Mesenteric fat pad (tissue), 1 donor: ENCODE data around the genes ABL1, LAMC3 and NUP214.

- PRO-cap, result no peak
Measured at GRCh38 chr9:130128217-130128622, 44.0 kb upstream of the NCS1 start.

DNA sequence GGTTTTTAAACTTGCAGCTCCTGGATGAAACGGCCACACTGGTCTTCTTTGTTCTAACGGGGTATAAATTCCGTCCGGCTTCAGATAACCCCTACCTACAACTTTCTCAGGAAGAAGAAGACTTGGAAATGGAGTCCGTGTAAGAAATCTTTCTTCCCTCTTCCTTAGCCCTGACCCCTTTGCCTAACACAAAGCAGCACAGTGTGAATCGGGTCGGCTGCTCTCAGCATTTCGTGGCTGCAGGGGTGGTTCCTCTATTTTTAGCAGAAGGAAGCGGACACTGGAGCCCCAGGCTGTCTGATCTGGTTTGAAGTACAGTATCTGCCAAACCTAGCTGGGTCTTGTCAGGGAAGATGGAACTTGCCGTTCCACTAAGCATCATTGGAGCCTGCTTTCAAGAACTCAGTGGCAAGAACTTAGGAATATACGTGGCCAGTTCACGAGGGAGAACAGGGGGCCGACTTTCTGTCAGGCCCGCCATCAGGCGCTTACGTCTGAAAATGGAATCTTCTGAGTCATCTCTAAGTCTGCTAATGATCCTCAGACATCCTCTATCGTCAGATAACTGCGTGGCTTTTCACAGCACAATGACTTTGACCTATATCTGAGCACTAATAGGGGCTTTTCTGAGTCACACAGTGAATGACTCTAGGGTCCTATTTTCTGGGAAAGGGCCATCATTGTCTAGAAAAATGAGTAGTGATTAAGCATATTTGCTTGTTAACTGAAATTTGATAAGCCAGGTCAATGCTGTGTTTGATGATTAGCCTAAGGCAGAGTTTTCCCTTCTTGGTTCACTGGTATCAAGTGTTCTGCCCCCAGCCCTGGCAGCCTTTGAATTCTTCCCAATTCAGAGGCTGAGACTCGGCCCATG lies 43.3 kb upstream of the NCS1 start:
- PRO-cap, result no peak

GRCh38 chr9:130138178-130139281 lies 33.7 kb upstream of the NCS1 start:
- PRO-cap, result no peak

- PRO-cap, result no peak
Measured at GRCh38 chr9:130199945-130200687, 27.9 kb downstream of the NCS1 start.

DNA sequence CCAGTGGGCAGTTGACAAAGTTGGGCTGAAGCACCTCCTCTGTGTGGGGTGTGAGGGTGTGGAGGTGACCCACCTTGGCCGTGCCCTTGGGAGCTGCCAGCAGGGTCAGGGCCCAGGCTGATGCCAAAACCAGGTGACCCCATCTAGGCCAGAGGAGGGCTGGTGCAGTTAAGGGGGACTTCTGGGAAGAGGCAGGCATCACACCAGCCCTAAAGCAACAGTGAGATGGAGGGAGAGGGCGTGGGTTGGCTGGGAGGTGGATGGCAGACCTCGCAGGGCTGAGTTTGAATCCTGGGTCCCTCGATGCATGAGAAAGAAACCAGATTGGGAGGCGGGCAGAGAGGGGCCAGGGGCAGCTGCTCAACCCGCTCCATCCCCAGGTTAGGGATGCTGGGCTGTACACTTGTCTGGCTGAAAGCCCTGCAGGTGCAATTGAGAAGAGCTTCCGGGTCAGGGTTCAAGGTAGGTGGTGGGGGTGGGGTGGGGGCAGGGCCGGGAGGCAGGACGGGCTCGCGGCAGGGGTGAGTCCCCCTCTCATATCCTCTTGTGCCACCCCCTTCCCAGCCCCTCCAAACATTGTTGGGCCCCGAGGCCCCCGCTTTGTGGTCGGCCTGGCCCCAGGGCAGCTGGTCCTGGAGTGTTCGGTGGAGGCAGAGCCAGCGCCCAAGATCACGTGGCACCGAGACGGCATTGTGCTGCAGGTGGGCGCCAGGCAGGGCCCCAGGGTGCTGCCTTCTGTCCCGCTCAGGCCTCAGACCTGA lies 49.9 kb upstream of the ASS1 start:
- PRO-cap, result no peak

- PRO-cap, result no peak
Measured at GRCh38 chr9:130432310-130432851, 12.4 kb upstream of the ASS1 start.

DNA sequence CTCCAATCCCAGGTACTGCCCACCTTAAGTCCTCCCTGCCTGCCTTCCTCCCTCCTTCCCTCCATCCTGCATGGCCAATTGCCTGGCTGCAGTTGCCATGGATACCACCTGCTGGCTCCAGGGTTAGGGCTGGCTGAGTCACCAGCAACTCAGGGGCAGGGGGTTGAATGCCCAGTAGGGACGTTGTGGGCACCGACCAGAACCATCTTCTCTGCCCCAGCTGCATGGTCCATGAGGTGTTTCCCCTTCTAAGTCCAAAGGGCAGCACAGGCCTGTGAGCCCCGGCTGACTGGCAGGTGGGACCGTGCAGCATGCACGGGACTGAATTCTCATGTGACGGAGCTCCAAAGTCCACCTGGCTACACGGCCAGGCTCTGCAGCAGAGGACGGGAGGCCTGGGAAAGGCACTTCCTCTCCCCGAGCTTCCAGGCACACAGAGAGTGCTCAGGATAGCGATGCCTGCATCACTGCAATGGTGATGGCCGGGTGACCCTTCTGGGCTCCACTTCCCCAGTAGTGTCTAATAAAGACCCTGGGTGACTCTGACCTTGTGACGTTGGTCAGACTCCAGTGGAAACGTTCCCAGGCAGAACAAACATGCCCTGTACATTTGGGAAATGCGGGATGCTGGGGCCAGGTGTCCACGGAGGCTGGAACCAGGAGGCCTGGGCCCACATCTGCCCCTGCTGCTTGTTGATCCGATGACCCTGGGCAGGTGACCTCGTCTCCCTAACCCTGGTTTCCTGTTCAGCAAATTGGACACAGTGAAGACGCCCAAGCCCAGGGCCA lies 5.8 kb downstream of the ASS1 start:
- PRO-cap, result no peak

- PRO-cap, result no peak
Measured at GRCh38 chr9:130466780-130467163, 22.0 kb downstream of the ASS1 start.

DNA sequence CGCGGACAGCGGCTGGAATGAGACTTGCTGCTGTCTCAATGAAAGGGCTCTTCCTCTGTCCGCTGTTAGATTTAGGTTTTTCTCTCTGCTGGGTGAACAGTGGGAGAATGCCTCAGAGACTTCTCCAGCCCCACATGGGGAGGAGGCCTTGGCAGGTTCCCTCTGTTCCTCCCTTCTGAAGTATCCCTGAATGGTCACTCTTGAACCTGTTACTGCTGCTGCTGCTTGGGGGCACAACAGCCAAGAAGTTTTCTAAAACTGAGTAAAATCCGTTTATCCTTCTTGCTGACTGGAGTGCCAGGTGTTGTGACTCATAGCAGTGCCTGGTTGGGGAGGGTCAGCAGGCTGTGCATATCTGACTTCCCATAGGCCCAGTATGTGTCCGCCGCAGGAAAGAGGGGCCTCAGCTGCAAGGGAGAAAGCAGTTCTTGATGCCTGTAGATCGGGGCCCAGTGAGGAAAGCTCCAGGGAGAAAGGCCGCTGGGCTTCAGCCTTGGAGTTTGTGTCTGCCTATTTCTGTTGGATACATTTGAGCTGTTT lies 38.7 kb upstream of the PRDM12 start:
- PRO-cap, result no peak

DNA sequence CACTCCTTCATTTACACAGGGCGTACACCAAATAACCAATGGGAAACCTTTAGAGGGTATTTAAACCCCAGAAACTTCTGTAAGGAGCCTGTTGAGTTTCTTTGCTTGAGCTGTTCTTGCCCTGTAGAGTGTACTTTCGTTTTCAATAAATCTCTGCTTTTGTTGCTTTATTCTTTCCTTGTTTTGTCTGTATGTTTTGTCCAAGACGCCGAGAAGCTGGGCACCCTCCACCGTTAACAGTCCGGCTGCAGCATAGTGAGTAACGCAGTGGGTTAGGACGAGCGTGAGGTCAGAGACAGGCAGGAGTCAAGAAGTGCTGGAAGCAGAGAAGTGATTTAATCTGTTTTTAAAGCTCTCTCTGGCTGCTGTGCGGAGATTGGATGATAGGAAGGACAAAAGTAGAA lies 3.4 kb upstream of the EXOSC2 start:
- PRO-cap, result no peak

DNA sequence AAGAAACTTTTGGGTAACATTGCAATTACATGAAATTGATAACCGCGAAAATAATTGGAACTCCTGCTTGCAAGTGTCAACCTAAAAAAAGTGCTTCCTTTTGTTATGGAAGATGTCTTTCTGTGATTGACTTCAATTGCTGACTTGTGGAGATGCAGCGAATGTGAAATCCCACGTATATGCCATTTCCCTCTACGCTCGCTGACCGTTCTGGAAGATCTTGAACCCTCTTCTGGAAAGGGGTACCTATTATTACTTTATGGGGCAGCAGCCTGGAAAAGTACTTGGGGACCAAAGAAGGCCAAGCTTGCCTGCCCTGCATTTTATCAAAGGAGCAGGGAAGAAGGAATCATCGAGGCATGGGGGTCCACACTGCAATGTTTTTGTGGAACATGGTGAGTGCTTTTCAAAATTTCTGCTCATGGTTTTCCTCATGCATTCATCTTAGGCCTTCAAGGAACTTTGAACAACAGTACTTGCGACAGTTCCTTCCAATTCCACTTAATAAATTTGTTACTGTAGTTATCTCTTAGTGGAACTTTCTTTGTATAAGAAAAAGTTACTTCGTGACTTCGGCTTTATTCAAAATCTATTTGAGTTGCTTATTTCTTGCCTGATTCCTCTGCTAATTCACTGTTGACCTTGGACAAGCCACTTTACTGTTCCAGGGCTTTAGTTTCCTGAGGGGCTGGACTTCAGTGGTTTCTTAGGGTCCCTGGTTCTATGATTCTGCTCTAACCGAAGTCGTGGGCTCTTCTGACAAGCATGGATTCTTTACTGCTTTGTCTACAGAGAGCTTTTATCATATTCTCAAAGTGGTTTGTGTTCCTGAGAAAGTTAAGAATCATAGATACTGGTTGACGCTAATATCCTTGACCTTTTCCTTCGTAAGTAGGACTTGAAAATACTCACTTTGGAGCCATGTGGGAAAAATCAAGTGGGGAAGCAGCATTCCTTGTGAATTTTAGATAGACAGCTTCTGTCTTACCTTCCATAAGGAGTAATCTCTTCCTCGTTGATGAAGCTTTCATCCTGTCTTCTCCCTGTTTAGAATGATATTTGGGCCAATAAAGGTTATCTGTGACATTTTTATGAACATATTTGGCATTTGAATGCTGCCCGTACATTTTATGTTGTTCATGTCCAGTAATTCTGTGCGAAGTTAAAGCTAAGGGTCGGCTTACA lies 20.9 kb downstream of the EXOSC2 start:
- PRO-cap, result no peak

DNA sequence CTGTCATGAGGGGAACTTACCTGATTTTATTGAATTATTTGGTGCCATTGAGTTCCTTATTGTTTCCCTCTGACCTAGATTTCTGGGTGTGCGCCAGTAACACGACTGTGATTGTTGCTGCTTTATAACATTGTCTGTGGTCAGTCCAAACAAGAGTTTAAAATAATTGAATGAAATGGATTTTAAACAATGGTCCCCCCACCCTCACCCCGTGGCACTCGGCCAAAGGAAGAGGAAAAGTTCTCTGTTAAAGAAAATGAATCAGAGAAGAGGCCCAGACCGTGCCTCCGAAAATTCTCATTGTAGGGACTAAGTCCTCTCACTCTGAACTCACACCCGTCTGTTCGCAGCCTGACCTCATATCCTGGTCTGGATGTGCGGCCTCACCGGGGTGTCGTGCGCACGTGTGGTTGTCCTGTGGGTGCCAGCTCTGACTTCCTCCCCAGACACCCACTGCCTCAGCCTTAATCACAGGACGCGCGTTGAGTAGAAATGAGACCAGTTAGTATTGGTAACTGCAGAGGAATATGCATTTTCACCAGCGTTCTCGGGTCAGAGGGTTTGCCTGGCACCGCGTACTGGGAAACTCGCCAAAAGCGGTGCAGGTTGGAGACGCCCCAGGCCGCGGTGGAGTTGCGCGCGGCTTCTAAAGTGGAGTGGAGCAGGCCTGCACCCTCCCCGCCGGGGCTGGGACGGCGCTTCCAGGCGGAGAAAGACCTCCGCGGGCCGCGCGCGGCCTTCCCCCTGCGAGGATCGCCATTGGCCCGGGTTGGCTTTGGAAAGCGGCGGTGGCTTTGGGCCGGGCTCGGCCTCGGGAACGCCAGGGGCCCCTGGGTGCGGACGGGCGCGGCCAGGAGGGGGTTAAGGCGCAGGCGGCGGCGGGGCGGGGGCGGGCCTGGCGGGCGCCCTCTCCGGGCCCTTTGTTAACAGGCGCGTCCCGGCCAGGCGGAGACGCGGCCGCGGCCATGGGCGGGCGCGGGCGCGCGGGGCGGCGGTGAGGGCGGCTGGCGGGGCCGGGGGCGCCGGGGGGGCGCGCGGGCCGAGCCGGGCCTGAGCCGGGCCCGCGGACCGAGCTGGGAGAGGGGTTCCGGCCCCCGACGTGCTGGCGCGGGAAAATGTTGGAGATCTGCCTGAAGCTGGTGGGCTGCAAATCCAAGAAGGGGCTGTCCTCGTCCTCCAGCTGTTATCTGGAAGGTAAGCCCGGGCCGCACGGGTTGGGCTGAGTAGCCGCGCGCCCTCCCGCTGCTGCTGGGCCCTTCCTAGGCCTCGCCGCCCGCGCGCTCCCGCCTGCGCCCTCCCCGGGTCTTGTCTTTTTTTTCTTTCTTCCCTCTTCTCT lies at the start of gene ABL1:
ABL1 (plus strand) TSS at position 923 of the 1,336 bp plus-strand sequence.
- PRO-cap, result unidirectional peak, plus-strand start at position 951 of the sequence; unidirectional peak, plus-strand start at position 1,042 of the sequence

DNA sequence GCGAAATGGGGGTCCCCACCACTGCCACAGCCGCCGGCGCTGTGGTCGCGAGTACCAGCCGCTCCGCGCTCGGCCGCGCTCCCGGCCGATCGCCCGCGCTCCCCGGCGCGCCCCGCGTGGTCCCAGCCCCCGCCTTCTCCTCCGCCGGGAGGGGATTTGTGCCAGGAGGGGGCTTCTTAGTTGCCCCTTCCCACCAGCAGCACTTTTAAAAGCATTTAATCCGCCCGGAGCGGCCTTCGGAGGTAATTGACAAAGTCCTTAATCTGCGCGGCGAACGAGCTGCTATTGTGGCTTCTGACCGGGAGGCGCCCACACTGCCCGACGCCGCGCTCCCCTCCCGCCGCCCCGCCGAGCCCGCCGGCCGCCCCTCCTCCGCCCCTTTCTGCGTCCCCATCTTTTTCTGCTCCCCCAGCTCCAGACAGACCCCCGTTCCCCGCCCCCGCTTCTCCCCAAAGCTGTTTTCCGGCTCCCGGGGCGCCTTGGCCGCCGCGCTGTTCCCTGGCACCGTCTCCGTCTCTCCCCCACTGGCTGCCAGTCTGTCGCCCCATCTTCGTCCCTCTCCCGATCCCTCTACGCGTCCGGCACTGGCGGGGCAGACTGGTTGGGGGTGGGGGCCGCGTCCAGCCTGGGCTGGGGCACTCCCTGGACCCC lies 658 bp upstream of the FIBCD1 start:
- PRO-cap, result no peak

GRCh38 chr9:131009034-131009757 lies at the start of gene LAMC3:
LAMC3 (plus strand) TSS chr9:131009174.
- PRO-cap, result no peak

DNA sequence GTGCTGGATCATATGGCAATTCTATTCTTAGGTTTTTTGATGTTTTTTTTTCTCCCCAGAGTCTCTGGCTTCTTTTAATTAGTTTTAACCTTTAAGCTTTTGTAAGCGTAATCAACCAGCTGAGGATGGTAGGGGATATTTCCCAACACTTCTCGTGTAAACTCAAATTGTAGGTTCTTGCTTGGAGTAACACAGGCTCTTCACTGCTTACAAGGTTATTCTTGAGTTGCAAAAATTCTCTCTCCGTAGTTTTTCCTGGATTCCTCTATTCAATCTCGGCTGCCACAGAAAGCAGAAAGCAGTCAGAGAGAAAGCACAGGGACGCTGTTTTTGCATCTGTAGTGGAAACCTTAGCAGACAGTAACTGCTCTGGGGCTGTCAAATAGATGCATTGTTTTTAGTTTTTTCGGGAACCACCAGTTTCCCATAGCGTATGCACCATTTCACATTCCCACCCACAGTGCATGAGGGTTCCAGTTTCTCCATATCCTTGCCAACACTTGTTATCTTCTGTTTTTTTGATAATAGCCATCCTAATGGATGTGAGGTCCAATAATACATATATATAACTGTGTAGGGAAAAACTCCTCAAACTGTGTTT lies 12.0 kb downstream of the LAMC3 start:
- PRO-cap, result no peak

DNA sequence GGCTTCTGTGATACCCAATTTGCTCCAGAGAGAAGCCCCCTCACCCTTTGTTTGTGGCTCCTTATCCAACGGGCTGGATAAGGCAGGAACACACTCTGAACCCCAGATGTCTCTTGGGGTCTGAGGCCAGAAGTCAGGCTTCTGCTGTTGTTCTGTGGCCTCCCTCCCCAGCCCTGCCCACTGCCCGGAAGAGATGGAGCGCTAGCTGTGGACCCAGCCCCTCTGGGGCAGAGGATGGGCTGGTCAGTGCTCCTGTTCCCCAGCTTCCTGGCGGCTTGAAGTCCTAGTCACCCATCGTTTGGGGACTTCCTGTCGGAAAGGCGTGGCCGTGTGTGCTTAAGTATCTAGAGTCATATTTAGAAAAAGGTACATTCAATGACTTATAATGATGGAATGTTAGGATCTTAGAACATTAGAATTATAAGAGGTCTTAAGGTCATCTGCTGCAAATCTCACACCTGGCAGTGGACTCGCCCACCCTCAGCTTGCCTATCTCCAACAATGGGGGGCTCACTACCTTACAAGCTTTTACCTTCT lies 13.6 kb upstream of the AIF1L start:
- PRO-cap, result no peak

- PRO-cap, result bidirectional peak, plus-strand start at chr9:131125596, minus-strand start at chr9:131125435
Measured at GRCh38 chr9:131125081-131125747, at the start of gene NUP214. NUP214 (plus strand) TSS chr9:131125586.

GRCh38 chr9:131140306-131140758 lies 14.9 kb downstream of the NUP214 start:
- PRO-cap, result no peak

GRCh38 chr9:131227811-131228435 lies 48.4 kb downstream of the FAM78A start:
- PRO-cap, result no peak

- PRO-cap, result no peak
Measured at GRCh38 chr9:131255060-131255518, 21.2 kb downstream of the FAM78A start.